Cardiac ventricle fibroblast (primary cell): ENCODE measurements around the gene ADGRD1.

DNA sequence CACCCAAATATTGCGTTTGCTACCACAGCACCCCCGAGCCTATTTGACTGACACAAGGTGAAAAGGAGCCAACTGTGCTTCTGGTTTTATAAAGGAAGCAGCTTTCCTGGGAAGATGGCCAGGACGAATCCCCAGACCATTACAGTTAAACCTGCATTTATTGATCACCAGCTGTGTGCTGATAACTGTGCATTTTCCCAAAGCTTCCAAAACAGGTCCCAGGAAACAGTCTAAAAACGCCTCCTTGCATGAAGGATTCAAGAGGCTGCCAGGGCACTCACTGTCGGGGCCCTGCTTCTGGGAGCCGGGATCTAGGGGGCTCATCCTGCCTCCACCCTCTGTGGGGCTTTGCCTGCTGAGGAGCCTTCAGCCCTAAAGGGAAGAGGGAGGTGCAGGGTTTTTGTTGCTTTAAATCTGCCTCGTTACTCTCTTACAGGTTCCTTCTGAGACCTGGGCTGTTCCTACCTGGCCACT, 270.0 kb downstream of the TMEM132B start:
- RAMPAGE, long total RNA, result no peak

DNA sequence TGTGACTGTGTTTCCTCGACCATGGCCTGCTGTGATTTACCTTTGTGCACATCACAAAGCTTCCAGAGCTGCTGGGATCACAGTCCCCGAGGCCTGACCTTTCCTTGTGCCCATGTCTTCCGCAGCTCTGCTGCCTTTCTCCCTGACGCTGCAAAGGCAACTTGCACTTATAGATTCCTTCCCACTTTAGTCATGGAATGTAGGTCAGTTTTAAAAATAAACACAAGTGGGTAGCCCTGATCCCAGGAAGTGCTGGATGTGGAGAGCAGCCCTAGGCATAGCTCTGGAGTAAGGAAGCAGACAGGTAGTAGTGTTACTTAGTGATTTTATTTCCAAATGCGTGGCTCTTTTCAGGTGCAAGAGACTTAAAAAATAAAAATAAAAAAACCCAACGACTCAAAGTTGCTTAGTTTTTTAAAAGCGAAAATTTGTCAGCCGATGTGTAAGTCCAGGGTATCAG, 704.8 kb downstream of the TMEM132B start:
- RAMPAGE, long total RNA, result no peak

- RAMPAGE, long total RNA, result no peak
Measured at GRCh38 chr12:126198885-126199454, 1012.8 kb downstream of the TMEM132B start.

DNA sequence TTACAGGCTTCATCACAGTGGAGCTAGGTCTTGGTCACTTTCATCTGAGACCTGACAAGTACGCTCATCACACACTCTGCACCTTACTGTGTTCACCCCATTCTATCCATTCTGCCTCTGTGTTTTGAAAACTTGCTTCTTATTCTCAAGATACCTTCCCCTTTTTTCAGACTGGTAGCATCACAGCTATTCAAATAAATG, 1104.3 kb upstream of the TMEM132C start:
- RAMPAGE, long total RNA, result no peak

DNA sequence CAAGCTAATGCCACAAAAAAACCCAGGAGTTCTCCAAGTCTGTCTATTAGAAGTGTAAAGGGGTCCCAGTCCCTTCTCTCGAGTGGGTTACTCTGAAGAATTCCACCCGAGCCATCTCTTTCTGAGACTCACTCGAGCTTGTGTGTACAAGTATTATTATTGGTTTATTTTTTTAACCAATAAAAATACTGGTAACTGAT, 437.5 kb upstream of the TMEM132C start:
- RAMPAGE, long total RNA, result no peak

DNA sequence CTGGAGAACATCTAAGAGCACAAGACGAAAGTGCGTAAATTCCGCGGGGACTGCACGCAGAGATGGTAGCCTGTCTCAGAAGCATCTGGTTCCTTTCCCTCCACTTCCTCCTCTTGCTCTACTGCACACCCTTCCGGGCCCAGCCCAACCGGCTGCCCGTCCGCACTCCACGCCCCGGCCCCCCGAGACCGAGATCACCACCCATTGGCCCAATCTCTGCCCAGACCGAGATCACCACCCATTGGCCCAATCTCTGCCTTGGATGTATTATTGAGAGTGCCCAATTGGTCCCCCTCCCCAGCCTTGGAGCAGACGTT, 75.7 kb upstream of the TMEM132C start:
- RAMPAGE, long total RNA, result no peak

DNA sequence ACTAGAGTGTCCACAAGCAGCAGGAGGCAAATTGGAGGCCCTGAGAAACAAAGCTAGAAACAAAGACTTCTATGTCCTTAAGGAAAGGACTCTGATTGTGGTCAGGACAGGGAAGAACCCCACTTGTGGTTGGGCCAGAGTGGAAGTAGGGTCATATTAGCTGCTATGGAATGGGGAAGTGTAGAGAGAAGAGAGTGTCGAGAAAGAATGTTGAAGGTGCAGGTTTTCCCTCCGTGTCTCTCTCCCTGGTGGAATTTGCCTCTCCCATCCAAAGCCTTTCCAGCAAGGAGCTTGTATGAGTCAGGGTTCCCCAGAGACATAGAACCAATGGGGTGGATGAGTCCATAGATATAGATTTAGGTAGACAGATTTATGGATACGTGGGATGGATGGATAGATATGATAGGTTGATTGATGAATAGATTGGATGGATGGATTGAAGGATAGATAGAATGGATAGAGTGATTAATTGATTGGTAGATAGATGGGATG, 219.9 kb downstream of the SLC15A4 start:
- RAMPAGE, long total RNA, result no peak

DNA sequence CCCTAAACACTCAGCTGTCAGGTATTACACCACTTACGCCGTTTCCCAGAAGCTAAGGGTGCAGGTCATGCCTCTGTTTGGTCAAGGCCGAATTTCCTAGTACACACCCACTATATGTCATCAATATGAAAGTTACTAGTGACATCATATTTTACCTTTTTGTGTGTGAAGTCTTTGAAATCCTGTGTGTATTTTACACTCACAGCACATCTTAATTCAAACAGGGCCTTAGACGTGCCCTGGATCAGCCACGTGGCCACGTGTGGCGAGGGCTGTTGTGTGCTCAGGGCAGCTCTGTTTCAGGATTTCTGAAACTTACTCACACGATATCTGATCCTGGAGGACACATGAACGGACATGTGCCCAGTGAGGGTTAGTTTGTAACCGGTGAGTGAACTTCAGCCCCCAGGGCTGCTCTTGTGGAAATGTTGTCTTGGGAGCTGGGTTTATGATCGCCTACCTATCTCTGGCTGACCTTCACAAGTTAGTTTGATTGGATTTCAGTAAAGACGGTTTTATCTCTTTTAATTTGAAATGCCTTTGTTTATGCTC, 51.9 kb downstream of the GLT1D1 start:
- RAMPAGE, long total RNA, result no peak

DNA sequence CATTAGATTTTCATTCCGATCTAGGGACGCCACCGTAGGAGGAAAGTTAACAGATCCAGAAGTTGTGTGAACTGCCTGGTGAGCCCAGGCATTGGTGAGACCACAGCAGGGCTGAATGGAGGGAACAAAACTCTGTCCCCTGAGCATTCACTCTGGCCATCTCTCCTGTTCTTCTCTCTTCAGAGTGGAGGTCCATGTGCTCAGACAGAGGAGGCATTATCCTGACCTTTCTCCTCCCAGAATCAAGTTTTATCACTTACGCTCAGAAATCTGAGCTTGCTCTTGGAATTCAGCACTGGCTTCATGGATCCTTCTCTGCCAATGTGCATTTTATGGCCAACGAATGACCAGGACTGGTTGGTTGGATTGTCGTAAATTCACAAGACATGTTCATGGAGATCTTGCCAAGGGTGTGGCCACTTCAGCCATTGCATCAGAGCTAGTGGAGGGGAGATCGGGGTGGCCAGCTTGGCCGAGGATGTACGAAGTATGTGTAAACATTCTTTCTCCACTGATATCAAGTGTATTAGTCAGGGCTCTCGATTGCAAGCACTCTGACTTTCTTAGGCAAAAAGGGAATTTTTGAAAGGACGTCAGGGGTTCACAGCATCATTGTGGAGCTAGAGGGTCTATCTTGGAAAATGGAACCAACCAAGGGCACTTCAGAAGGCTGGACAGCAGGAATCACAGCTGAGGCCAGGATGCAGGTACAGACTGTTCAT, 33.1 kb upstream of the ADGRD1 start:
- RAMPAGE, long total RNA, result no peak

- RAMPAGE, long total RNA, result no peak
Measured at GRCh38 chr12:130951988-130952451, 1.7 kb upstream of the ADGRD1 start.

- RAMPAGE, long total RNA, result no peak
Measured at GRCh38 chr12:130953604-130954354, at the start of gene ADGRD1. ADGRD1 (plus strand) TSS chr12:130953907.

DNA sequence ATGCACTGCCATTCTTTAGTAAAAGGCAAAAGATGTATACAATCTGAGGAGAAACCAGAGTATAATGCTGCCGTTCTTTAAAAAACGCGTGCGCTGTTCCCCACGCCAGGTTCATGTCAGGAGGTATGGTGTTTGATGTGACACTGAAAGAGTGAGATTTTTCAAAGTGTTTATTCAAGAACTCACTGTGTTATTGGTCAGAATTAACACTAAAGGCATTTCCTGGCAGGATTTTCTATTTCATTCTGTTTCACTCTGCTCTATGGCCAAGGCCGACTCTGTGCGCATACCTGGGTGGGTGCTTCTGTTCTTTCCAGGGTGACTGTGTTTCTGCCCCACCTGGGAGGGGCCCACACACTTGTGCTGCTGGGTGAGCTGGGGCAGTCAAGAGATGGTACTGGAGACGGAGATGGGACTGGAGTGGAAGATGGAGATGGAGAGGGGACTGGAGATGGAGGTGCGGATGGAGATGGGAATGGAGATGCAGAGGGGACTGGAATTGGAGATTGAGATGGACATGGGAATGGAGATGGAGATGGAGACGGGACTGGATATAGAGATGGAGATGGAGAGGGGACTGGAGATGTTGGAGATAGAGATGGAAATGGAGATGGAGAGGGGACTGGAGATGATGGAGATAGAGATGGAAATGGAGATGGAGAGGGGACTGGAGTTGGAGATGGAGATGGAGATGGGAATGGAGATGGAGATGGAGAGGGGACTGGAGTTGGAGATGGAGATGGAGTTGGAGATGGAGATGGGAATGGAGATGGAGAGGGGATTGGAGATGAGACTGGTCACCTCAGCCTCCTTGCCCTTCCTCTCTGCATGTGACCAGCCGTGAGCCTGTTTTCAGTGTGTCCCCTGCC, 61.4 kb downstream of the ADGRD1 start:
- RAMPAGE, long total RNA, result no peak

DNA sequence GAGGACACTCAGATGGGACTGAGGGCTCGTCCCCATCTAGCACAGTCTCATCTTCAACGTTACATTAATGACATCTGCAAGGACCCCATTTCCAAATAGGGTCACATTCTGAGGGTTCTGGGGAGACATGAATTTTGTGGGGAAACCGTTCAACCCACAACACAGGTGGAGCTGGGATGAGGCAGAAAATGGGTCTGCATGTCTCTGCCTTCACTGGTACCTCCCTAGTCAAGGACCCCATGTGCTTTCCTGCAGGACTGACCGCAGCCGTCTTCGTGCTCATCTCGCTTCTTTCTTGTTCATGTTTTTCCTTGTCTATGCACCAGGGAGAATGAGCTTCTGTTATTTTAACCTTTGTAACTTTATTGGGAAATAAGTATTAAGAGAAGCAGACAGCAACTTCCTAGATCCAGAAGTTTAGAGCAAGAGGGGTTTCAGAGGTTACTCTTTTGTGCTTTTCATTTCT, 104.0 kb downstream of the ADGRD1 start:
- RAMPAGE, long total RNA, result no peak

DNA sequence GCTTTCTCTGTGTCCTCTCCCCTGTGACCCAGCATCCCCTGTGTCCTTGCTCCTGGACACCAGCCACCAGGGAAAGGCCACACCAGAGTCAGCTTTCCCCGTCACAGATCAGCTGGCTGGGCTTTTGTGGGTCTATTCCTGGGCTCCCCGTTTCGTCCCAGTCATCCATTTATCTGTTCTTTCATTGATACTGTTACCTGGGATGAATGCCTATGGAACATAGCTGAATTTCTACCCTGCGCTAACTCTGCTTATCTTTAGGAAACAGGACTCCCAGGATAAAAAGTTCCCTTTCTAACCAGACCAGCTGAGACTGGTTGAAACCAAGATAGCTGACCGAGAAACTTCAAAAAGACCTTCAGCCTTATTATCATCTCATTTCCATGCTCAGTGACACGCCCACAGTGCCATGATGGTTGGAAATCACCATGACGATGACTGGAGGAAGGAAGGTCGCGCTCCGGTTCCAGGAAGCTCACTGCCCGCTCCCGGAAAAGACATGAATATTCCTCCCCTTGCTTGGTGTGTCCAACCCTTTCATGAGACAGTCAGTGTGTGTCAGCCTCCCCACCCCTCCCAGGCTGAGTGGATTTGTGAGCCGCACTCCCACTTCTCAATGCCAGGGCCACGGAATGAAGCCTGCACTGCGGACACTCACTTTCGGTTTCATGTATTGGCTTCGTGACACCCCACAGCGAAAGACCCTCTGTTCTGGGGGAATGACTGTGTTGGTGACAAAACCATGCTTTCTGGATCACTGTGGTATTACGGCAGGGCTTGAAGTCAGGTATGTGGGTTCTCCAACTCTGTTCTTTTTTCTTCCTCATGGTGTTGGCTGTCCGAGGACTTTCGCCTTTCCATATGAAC, 276.3 kb upstream of the SFSWAP start:
- RAMPAGE, long total RNA, result no peak

DNA sequence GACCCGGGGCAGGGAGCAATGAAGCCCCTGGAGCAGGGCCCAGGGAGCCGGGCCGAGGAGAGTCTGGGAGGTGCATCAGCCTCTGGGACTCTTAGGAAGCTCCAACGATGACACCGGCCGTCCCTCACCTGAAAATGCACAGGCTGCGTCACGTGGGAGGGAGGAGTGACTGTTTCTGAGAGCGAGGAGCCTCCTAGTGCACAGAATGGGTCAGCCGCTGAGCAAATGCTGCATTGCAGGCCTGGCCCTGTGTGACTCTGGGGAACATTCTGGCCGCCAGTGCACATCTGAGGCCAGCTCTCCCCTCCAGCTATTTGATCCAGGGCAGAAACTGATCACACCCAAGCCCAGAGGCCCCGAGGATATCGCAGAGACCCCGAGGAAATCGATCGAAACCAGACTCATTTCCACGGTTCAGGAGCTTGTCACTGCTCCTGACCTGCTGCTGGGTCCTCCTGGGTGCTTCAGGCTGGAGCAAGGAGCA, 236.5 kb upstream of the SFSWAP start:
- RAMPAGE, long total RNA, result no peak

DNA sequence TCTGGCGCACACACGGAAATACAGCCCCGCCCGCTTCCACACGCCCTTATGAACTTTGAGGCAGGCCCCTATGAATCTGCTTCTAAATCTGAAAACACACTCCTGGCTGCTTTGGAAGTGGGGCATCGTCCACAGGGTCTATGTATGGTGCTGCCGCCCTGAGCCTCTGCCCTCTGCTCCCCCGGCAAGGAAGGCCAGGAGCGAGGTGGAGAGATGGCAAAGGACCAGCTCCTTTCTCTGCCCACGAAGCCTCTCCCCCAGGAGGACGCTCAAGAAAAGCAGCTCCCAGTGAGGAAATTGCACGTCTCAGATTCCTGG, 174.3 kb upstream of the SFSWAP start:
- RAMPAGE, long total RNA, result no peak

- RAMPAGE, long total RNA, result no peak
Measured at GRCh38 chr12:131832326-131832957, 4.2 kb downstream of the MMP17 start.

DNA sequence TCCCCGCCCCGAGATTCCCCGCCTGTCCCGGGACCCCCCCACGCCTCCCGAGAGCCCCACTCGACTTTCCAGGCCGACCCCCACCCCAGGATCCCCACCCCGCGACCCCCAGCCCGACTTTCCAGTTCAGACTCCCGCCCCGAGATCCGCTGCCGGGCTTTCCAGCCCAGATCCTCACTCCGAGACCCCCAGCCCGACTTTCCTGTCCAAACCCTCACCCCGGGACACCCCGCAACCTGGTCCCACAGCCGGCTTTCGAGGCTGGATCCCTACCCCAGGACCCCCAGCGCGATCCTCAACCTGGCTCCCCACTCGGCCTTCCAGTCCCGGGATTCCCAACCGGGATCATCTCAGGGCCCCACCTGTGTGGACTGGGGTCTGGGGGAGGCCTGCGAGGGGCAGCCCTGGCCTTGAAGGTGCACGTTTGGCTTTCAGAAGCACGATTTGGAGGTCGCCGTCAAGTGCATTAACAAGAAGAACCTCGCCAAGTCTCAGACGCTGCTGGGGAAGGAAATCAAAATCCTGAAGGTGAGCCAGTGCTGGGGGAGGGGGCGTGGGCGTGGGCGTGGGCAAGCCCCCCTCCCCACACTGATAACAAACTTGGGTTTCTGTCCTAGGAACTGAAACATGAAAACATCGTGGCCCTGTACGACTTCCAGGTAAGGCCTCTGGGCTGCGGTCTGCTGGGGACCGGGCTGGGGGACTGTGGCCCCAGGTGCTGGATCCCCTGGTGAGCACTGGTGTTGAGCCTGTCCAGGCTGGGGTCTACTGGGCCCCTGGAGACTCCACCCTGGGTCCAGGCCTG, 946 bp downstream of the ULK1 start:
- RAMPAGE, long total RNA, result no peak

GRCh38 chr12:131989736-131990456, 40.2 kb downstream of the EP400 start:
- RAMPAGE, long total RNA, result no peak

DNA sequence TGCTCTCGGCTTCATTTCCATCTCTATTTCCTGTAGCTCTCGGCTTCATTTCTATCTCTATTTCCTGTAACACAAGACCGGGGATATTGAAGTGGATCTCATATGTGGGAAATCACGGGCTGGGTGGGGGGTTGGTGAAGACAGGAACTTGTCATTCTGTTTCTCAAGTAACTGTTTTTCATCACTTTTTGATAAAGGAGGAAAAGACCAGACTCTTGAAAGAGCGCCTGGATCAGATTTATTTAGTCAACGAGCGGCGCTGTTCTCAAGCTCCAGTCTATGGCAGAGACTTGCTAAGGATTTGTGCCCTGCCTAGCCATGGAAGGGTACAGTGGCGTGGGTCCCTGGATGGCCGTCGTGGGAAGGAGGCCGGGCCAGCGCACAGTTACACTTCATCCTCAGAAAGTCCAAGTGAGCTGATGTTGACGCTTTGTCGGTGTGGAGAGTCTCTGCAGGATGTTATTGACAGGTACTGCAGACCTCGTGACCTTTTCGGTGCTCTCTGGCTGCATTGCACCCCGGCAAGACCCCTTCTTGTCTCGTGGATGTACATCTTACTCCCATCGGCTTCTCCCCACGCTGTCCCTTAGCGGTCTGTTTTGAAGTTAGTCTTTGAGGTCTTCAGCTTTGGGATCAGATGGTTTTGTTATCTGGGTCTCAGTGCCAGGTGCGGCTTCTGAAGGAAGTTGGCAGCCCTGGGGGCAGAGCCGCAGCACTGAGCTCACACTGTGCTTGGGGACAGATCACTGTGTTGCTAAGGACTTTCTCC, 78.3 kb downstream of the EP400 start:
- RAMPAGE, long total RNA, result no peak